Fallopian tube (tissue), 1 donor: ENCODE measurements around a stretch of chr16.

DNA sequence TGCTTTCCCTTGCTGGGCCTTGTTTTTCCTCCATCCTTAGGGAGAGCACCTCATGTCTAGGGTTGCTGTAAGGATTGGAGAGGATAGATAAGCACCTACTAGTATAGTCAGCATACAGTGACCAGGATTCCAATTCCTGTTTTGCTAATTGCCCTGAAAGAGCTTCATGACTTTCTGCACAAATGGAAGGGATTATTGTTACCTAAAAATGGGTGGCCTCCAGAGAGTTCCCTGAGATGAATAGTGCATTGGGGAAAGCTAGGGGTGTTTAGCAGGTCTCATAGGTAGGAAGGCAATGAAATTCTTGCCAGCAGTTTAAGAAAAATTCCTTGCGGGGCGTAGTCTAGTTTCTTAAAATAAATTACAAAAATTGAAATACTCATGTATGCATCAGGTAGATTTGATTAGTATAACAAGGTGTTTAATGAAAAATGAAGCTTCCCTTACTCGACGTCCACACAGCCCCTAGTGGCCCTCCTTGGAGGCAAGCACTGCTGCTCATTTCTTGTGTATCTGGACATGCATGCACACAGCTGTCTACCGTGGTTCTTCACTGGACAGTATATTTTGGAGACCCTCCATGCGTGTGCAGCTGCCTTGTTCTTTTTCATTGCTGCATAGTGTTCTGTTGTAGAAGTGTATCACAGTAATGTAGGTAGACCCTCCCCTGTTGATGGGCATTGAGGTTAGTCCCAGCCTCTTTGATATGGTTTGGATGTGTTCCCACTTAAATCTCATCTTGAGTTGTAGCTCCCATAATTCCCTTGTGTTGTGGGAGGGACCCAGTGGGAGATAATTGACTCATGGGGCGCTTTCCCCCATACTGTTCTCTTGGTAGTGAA, 6.0 kb downstream of the CMIP start:
- PRO-cap, result no peak

DNA sequence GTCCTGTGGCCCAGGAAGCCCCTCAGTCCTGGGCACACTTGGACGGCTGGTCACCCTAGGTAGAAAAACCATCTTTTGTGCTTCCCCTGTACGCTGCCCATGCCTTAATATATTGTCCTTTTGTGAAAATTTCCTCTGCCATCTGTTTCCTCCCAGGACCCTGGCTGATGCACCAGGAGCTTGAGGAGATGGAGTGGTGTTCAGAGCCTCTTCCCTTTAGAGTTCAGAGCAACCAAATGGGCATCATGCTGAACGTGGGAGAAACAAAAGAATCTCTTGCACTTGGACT, 15.8 kb downstream of the CMIP start:
- PRO-cap, result no peak

GRCh38 chr16:81461606-81462382, 17.2 kb downstream of the CMIP start:
- PRO-cap, result no peak

GRCh38 chr16:81462383-81462953, 17.9 kb downstream of the CMIP start:
- PRO-cap, result no peak

- PRO-cap, result bidirectional peak, plus-strand start at chr16:81527056, minus-strand start at chr16:81527022
Observed at GRCh38 chr16:81526724-81527418, 82.3 kb downstream of the CMIP start.

- PRO-cap, result no peak
Observed at GRCh38 chr16:81530728-81531017, 86.1 kb downstream of the CMIP start.

DNA sequence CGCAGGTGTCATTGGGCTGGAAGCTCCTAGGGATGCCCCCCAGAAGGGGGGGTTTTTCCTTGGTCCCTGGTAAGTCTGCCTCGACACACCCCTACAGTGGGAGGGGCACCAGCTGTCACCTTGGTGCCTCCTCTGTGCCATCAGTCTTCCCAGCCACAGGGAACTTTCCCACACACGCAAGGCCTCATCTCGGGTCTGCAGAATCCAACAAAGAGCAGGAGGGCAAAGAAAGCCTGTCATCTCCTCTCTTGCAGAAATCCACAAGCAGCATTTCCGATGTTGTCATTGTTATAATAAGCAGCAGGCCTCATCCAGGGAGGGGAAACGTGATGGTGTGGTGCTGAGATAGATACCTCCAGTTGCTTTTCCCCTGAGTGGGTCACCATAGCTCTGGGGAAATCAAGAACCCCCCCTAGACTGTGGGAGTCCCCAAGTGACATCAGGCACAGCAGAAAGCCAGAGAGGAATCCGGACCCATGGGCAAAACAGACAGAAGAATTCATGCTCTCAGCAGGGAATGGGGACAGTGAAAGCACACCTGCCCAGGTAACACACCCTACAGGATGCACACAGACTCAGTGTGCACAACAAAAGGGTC, 110.4 kb downstream of the CMIP start:
- PRO-cap, result no peak

DNA sequence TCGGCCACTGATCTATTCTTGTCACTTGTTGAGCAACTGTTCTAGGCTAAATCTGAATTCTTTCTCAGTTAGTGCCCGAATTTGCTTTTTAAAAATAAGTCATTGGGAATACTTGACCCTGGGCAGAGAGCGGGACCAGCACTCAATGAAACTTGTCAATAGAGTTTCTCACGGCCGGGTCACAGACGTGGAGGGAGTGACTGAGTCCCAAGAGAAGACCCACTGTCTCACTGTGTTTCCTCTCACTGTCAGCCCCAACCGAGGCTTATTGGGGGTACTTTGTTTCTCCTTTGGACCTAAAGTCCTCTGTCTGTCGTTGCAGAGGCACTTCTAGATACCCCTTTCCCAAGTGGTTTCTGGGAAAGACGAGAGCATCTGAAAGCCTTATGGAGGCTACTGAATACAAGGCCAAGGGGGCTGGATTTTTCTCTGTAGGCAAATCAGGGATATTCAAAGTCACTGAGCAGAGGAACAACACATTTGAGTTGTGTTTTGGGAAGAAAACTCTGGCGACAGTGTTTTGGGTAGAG, 138.8 kb downstream of the CMIP start:
- PRO-cap, result no peak

GRCh38 chr16:81583915-81584226, 139.3 kb downstream of the CMIP start:
- PRO-cap, result no peak

GRCh38 chr16:81650852-81651535, 128.1 kb upstream of the PLCG2 start:
- PRO-cap, result unidirectional peak, plus-strand start at chr16:81651391

GRCh38 chr16:81710290-81710940, 68.7 kb upstream of the PLCG2 start:
- PRO-cap, result no peak

DNA sequence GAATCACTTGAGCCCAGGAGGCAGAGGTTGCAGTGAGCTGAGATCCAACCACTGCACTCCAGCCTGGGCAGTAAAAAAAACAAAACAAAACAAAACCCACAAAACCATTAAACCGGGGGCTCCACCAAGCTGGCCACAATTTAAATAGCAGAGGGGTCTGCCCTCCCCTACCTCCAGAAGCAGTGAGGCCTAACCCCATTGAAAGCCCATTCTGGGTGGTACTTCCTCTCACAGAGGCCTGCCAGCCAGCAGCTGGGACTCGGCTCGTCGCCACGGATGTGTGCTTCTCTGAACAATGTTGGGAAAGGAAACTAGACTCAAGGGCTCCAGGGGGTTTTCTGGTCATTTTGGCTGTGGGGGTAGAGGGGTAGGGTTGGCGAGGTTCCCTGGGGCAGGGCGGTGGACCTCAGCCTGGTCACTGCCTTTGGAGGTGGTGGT, 4.8 kb upstream of the PLCG2 start:
- PRO-cap, result no peak

- PRO-cap, result no peak
Observed at GRCh38 chr16:81810809-81811468, 31.8 kb downstream of the PLCG2 start.

GRCh38 chr16:81861326-81862098, 82.4 kb downstream of the PLCG2 start:
- PRO-cap, result no peak

GRCh38 chr16:82067023-82067382, 31.9 kb downstream of the HSD17B2 start:
- PRO-cap, result no peak

GRCh38 chr16:82136712-82137490, 33.1 kb downstream of the MPHOSPH6 start:
- PRO-cap, result no peak

GRCh38 chr16:82138699-82139083, 31.3 kb downstream of the MPHOSPH6 start:
- PRO-cap, result no peak

DNA sequence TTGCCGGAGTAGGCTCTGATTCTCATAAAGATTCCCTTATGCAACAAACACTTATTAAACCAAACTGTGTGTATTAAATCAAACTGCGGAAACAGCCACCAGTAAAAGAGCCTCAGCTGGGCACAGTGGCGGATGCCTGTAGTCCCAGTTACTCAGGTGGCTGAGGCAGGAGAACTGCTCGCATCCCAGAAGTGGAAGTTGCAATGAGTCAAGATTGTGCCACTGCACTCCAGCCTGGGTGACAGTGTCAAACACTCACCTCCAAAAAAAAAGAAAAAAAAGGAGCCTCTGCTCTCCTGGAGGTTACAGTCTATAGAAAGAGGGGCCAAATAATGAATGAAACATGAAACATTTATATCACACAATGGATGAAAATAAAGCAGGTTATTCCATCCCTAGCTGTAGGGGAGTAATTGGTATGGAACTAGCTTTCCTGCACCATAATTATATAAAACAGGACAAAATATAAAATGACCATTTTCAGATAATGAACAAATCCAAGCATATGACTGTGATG, 17.1 kb downstream of the MPHOSPH6 start:
- PRO-cap, result no peak

GRCh38 chr16:82627830-82628711, 1.3 kb downstream of the CDH13 start:
- PRO-cap, result no peak

- PRO-cap, result no peak
Observed at GRCh38 chr16:82629420-82630282, 2.9 kb downstream of the CDH13 start.